Natural killer cell (primary cell): ENCODE measurements around a stretch of chr17.

GRCh38 chr17:39704817-39705676 is 5.2 kb downstream of the ERBB2 start:
- PRO-cap: no peak

GRCh38 chr17:39716828-39717465 is 13.4 kb downstream of the MIEN1 start:
- PRO-cap: no peak

DNA sequence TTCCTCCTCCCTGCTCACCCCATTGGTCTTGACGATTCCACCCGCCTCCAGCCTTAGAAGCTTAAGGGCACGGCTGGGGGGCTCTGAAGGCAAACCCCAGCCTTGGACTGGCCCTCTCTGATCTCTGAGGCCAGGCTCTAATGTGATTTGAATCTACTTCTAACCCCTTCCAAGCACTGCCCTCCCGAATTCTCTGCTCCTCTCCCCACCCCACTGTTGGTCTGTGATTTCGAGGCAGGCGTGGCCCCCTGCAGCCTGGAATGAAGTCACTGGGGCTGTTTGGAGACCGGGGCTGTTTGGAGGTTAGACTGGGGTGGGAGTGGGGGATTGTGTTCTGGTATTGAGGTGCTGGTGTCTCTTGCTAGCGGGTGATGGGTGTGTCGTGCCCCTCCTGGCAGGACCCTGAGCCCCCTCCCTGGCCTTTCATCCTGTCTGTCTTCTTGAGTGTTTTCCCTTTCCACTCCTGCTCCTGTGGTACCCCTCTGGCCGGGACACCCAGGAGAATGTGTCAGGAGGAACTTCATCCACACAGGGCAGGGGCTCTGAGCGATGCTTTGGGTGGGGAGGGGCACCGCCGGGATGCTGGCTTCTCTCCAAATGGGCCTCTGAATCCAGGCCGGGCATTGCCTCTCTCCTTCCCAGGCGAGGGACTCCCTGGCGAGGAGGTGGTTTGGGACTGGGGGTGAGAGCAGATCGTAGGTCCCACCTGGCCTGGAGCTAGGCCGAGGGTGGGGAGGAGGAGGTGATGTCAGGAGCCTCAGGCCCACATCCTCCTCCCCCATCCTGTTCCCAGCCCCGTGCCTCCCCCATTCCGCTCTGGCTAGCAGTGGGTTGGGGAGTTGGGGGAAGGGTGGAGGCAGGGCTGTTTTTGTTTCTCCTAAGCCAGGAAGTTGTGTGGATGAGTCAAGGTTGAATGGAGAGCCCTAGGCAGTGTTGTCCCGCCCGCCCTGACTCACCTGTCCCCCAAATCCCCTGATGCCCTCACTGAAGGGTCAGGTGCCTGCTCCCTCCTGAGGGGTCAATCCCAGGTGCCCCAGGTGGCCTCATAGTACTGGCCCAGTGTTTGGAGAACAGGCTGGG is 2.5 kb downstream of the GRB7 start:
- PRO-cap: no peak

DNA sequence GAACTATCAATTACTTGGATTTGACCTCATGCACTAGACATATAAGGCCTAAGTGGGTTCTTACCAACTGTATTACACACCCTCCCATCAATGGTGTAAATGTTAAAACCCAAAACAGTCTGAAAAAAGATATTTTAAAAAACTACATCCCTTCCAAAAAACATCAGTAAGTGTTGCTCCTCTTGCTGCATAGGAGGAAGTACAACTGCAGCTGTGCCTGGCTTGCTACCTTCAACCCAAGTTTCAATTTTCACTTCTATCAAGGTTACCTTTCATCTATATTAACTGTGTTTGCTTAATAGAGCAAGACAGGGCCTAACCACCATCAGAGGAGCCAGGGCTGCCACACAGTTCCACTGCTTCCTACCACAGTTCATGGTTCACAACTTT is 56.5 kb downstream of the GRB7 start:
- PRO-cap: no peak

DNA sequence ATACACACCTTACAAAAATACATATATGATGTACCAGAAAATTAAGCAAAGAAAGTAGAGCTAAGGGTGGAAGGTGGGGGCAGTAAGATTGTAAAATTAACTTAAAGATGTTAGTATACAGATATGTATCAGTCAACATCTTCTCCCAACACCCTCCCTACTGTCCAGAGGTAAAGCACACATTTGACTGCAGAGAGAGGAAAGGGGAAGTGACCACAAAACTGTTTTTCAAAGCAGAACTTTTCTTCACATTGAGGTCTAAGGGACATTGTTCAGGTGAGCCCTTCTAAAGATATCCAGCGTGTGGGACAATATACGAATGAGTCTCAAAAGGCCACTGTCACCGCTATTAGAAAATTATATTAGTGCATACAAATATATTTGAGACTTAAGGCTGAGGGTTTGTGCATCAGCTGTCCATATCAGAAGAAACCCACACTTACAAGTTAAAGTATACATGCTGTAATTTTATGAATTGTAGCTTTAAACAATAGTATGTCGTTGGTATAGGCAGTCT is 845 bp upstream of the IKZF3 start:
- PRO-cap: no peak

DNA sequence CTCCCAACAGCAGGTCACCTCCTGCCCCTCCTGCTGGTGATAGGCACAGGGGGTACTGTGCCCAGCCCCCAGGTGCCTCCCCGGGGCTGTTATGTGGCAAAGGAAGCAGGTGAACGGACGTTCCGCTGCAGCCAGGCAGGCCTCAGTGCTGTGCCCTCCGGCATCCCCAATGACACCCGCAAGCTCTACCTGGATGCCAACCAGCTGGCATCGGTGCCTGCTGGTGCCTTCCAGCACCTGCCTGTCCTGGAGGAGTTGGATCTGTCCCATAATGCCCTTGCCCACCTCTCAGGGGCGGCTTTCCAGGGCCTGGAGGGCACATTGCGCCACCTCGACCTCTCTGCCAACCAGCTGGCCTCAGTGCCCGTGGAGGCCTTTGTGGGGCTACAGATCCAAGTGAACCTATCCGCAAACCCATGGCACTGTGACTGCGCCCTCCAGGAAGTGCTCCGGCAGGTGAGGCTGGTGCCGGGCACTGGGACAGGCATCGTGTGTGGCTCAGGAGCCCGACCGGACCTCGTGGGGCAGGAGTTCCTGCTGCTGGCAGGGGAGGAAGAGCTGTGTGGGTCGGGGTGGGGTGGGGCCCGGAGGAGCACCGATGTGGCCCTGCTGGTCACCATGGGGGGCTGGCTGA is 16.6 kb downstream of the LRRC3C start:
- PRO-cap: no peak

DNA sequence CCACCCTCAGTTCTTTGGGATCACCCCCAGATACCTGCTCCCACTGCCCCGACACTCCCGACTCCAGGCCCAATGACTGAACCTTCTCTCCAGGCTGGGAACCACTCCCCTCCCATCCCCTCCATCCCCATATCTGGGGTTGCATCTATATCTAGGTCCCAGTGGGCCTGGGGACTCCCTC is 566 bp downstream of the PSMD3 start:
- PRO-cap: no peak

DNA sequence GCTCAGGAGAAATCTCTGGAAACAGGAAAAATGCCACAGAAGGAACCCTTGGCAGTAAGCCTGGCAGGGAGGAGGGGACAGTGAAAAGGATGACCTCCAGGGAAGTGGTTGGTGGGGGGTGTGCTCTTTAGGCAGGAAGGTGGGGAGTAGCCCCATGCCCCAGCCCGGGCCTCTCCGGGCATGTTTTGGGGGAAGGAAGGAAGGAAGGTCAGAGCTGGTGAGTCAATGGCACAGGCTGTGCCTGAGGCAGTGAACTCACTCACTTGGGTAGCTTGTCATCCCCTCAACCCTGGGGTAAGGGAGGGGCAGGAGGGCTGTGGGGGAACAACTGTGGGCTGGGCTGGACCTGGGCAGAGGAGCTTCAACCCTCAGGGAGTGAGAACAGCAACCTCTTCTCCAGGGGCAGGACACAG is 6.2 kb downstream of the CSF3 start:
- PRO-cap: no peak

DNA sequence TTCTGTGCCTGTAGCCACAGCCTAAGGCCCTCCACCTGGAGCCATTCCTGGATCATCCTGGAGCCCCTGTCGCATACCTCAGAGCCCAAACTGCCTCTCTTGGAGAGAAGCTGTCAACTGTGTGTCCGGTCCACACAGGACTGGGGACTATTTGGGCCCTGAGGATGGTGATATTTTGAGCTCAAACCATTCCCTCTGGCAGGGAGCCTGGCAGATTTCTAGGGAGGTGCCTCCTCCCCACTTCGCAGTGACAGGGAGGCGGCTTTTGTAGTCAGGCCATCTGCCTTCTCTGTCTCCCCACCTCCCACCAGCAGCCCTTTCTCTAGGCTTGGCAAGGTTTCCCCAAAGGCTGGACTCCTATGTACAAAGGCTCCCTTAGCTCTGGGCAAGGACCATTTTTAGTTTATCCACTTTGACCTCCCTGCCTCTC is 2.4 kb upstream of the MED24 start:
- PRO-cap: no peak

DNA sequence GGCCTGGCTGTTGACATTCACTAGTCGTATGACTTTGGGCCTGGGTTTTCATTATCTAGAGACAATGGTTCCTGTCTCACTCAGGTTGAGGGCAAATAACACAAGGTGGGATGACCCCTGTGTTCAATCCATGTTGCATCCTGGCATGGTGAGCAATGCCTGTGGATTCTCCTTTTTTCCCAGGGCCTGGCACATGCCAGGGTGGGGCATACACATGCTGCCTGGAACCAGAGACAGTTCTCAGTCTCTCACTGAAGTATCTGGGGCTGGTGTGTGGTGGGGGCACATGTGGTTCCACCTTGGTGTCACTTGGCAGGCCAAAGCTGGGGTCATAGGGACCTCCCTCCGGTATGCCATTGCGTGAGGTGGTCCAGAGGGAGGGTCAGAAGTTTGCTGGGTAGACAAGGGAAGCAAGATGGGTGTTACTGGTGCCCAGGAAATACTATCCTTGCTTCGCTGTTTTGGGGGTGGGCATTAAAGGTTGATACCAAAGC is 5.5 kb downstream of the THRA start:
- PRO-cap: no peak

DNA sequence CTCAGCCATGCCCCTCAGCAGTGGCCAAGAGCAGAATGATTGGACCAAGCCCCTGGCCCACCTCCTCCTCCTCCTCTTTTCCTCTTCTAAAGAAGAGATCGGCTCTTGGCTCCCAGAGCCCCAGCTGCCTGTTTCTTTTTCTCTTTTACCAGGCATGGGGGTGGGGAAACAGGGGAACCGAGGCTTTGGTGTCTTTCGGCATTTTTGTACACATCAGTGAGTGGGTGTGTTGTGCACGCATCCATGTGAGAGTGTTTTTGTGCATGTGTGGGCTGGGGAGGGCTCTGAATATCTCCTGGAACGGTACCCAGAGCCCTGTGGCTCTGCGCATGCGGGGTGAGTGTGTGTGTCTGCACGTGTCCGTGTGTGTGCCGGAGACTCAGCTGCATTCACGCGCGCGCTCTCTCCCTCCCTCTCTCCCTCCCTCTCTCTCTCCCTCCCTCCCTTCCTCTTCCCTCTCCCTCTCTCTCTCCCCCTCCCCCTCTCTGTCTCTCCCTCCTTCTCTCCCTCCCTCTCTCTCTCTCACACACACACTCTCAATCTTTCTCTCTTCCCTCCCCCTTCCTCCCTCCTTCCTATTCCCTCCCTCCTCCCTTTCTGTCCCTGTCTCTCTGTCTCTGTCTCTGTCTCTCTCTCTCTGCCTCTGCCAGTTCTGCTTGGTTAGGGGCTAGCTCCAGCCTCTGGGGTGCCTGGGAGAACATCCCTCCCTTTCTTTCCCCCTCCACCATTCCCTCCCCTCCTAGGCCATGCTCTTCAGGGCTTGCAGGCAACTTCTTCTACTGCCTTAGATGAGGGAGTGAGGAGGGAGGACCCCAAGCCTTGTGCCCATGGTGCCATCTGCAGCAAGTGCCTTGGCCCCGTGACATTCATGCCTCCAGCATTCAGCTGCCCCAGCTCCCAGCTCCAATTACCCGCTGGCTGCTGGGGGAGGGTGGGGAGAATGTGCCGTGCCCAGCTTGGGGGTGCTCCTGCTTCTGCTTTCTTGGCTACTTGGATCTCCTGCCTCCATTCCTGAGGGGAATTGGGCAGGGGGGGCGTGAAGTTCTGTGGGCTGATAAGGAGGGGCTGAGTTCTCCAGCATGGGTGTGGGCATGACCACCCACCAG is 6.3 kb downstream of the THRA start:
- PRO-cap: no peak

- PRO-cap: no peak
These were observed 5.3 kb downstream of the NR1D1 start for GRCh38 chr17:40094658-40095820.

DNA sequence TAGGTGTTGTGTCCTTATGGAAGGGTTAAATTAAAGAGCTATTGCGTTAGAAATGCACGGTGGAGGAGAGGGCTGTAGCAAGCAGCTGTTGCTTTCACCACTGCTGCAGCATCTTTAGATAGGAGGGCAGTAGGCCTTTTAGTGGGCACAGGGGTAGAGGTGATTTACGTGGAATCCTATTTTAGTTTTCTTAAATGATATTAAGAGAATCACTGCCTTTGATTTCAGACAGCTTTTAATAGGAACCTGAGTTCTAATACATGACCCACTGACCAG is 1.9 kb downstream of the MSL1 start:
- PRO-cap: no peak

DNA sequence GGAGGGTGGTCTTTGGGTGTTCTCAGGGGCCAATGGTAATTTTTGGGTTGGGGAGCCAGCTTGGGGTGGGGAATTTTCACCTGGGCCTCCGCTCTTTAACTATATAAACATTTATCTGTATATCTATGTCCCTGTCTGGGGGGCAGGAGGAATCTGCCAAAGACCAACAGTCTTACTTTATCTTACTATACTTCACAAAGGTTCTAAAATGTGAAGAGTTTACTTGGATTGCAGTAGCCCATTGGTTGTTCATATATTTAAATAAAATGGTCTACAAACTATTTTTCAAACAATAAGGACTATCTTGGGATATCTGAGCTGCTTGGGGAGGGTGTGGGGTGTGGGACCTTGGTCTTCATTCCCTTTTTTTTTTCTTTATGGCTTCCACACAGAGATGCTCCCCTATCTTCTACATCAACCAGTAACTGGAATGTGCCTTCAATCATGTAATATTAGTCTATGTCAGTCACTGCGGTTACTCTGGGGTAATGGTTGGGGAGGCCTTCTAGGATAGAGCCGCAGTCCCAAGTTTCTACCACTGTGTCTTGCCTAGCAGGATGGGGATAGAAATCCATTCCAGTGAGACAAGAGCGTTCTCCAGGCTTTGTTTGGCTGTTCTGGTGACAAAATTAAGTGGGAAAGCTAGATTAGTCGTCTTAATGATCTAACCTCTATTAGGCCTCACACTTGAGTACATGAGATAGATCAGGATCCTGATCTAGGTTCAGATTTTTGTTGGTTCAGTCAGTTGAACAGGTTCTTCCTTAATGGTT is 8.4 kb downstream of the MSL1 start:
- PRO-cap: no peak

GRCh38 chr17:40168106-40168738 is 9.0 kb upstream of the RAPGEFL1 start:
- PRO-cap: no peak

DNA sequence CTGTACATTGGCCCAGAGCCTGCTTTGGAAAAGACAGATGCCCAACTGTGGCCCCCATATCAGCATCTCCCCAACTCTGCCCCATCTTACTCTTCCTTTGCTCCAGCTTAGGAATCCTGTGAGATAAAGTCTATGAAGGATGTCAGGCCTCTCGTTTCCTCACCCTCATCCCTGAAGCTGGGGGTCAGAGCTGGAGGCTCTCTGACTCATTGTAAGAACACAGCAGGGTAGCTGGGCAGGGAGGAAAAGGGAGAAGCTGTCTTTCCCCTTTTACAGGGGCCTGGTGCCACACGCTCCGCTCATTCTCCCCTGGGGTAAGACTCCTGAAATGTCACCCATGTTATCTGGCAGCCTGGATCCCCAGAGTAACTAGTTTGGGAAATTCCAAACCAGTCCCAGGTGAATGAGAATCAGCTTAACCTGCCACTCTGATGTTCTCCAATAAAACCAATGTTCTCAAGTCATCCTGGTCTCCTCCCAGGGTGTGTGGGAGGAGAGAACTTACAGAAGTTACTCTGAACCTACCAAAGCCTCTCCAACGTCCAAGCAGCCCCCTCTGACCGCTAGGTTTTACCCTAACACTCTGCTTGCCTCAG is 2.8 kb downstream of the RAPGEFL1 start:
- PRO-cap: no peak

- PRO-cap: no peak
These were observed 32.4 kb downstream of the WIPF2 start for GRCh38 chr17:40251493-40251942.

DNA sequence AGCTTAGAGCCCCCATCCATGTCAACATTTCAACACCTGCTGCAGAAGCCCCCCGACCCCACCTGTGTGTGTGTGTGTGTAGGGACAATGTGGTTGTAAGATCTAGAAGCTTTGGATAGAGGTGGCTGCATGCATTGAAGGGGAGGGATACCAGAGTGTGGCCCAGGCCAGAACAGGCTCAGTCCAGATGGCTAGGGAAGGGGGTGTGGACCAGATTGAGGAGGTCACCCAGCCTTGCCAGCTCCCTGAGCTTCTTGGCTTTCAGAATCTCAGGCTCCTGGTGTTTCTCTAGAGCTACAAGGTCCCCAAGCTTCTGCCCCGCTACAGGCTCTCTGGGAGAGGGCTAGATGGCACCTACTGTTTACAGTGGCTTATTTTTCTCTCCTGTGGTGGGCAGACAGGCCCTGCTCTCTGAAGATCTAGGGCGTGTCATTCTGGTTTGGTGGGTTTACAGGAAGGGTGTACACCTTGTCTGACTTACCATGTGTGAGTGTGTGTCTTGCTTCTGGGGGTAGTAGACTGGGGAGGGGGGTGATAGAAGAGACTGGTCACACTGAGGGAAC is 975 bp downstream of the RARA start:
- PRO-cap: no peak

DNA sequence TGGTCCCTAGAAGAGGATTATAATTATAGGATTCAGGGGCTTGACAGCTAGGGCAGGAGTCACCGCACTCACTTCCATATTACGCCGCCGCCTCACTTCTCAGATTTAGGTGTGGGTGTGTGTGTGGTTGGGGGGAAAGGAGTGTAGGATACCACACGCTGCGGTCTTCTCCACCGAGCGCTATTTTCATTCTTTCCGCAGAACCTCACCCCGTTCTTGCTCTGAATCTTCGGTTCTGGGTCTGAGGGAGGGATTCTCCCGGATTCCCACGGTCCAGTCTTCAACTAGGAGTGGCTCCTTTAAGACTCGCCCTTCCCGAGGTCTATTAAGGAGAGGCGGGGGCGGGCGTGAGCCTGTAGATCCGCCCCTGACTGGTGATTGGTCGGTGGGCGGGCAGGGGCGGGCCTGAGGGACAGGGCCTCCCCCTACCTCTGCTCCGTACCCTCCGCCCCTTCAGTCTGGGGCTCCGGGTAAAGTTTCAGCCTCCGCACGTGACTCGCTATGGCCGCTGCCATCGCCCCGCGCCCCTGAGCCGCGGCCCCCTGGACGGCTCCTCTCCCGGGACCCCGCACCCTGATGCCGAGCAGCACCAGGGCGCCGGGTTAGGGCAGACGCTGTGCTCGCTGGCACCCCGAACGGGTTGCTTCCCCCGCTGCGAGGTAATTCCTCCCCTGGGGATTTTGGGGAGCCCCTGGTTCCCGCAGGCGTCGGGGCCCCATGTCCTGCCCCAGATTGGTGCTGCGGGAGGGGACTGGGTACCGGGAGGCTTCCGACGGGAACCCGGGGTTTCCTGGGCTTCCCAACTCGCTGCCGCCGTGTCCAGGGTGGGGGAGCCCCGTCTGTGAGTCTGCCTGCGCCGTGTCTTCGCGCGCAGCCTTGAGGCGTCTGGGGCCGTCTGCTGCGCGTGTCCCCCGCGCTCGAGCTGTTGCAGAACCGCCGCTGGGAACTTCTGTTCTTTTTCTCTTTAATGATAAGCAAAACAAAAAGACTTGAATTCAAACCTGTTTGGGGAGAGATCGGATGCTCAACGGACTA is 9.1 kb downstream of the RARA start:
- PRO-cap: bidirectional peak, plus-strand start at position 456 of the sequence, minus-strand start at position 327 of the sequence; bidirectional peak, plus-strand start at position 998 of the sequence, minus-strand start at position 878 of the sequence

- PRO-cap: no peak
These were observed 13.3 kb downstream of the GJD3 start for GRCh38 chr17:40351131-40351660.